AG04449 (cell line): ENCODE measurements around a stretch of chr18.

- RRBS: no CpG with 5 or more reads among the region's 6 CpGs
These were observed 283.1 kb downstream of the KIAA1328 start for GRCh38 chr18:37112135-37112395.

DNA sequence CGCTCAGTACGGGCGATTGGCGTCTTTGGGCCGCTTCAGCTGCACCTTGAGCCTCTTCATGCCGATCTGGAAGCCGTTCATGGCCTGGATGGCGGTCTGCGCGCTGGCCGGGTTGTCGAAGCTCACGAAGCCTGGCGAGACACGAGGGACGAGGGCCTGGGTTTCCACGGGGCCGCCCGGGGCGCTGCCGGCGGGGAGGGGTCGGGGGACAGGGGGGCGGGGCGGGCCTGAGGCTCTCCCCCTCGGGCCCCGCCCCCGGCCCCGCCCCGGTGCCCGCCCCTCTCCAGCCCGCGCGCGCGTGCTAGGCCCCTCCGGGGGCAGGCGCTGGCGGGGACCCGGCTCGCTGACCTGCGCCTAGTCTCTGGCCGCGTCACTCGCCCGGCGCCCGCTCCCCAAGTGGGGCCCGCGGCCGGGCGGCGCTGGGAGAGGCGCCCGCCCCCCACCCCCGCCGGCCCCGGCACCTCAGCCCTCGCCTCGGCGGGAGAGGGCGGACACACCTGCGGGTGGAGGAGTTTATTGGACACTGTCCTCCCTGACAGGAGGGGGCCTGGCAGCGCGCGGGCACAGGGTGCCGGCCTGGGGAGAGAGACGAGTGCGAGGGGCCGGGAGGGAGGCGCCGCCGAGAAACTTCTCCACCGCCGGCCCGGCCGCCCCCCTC is 311.7 kb downstream of the CELF4 start:
- RRBS: 3% methylated on average over 38 of the region's 77 CpGs

GRCh38 chr18:42107939-42108611 is 153.0 kb downstream of the PIK3C3 start:
- RRBS: no CpG with 5 or more reads among the region's 4 CpGs

GRCh38 chr18:42298683-42299309 is 343.8 kb downstream of the PIK3C3 start:
- RRBS: no CpG with 5 or more reads among the region's 9 CpGs

GRCh38 chr18:42339382-42339682 is 384.3 kb downstream of the PIK3C3 start:
- RRBS: no CpG with 5 or more reads among the region's 2 CpGs

GRCh38 chr18:44728255-44728789 is 47.6 kb downstream of the SETBP1 start:
- RRBS: no CpG with 5 or more reads among the region's 3 CpGs

DNA sequence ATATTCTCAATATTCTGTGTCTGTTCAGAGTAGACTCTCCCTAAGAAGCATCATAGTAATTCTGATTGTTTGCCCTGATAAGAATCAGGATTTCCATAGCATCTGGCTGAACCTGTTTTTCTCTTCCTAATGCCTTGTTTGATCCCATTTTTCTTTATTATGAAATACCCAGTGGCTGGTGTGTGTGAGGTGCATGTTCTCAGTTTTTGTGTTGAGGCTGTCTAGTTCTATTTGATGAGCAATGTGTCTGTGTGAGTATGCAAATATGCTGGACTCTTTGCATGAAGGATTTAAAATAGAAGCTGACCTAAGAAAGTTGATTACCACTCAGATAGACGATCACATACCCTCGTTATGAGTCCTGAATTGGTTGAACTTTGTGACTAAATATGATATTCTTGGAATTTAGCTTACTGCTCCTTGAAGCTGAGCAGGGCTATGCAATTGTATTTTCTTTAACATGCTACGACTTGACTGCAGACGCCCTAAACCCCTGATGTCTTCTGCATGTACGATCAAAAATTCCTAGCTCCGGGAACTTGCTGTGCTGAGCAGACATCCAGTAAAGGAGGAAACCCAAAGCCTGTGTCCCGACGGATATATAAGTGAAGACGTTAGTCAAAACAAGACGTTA is 51.3 kb downstream of the SETBP1 start:
- RRBS: no CpG with 5 or more reads among the region's 10 CpGs

- RRBS: no CpG with 5 or more reads among the region's 5 CpGs
These were observed 119.6 kb downstream of the SETBP1 start for GRCh38 chr18:44800286-44800773.

DNA sequence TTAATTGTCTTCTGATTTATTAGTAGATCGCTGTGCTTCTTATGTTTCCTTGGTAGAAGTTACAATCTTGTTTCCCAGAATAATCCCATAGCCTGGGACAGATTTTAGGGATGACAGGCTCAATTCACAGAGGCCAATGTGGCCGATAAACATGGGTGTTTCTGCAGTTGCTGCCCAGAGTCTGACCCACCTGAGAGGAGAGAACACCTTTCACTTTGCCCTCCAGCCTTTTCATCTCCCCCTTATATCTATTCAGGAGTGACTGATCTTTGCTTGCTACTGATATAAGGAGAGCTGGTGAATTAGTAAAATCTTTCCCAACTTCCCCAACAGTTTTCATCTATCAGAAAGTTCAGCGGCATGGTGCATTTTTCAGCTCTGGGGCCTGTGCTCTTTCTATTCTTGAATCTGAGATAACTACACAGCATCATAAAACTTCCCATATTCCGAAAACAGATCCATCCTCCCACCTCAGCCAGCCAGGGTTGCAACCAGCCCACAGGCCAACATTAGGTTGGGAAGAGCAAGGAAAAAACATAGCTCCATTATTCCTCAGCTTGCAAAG is 297.0 kb downstream of the SETBP1 start:
- RRBS: no CpG with 5 or more reads among the region's 4 CpGs

GRCh38 chr18:45326606-45326854 is 288.7 kb upstream of the SLC14A2 start:
- RRBS: no CpG with 5 or more reads among the region's 2 CpGs

DNA sequence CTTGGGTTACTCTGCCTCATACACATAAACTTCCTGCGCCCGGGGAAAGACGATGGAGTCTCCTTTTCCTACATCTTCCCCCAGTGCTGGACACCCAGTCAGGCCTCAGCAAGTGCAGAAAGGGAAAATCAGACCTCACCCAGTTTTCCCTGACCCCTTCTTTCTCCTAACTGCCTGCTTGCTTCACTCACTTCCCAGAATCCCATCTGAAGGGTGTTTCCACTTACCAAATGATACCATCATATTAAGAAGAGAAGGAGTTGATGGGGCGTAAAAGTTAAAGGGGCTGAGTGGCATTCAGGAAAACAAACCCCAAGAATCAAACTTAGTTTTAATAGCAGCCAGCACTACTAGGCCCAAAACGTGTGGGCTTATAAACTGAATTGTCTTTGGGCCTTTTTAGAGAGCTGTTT is 165.8 kb upstream of the SLC14A2 start:
- RRBS: no CpG with 5 or more reads among the region's 5 CpGs

DNA sequence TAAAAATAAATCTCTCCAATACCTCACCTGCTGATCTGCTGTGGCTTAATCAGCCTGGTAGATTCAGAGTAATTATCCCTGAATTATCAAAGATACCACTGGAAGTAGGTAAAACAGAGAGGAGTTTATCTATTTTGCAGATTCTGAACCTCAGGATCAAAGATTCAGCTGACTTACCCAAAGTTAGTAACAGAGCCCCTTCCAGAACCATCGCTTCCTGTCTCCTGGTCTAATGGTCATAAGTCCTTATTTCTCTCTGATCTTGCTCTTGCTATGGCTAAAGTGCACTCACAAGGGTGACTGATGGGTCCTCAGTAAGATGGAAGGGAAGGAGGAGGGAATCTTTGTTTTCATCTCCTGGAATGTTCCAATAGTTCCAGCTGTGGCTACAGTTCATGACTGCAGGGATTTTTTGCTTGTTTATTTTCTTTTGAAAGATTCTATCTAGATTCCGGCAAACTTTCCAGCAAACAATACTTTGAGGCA is 111.5 kb upstream of the SLC14A2 start:
- RRBS: no CpG with 5 or more reads among the region's 2 CpGs

- RRBS: no CpG with 5 or more reads among the region's 6 CpGs
These were observed 36.3 kb upstream of the SLC14A1 start for GRCh38 chr18:45687654-45688179.

GRCh38 chr18:45771285-45771828 is 47.4 kb downstream of the SLC14A1 start:
- RRBS: no CpG with 5 or more reads among the region's 7 CpGs

GRCh38 chr18:45962841-45963496 is 4.2 kb downstream of the EPG5 start:
- RRBS: no CpG with 5 or more reads among the region's 9 CpGs

GRCh38 chr18:46019096-46019947 is 52.2 kb upstream of the EPG5 start:
- RRBS: no CpG with 5 or more reads among the region's 11 CpGs

- RRBS: no CpG with 5 or more reads among the region's 13 CpGs
These were observed 1.1 kb downstream of the PSTPIP2 start for GRCh38 chr18:46070767-46071642.

DNA sequence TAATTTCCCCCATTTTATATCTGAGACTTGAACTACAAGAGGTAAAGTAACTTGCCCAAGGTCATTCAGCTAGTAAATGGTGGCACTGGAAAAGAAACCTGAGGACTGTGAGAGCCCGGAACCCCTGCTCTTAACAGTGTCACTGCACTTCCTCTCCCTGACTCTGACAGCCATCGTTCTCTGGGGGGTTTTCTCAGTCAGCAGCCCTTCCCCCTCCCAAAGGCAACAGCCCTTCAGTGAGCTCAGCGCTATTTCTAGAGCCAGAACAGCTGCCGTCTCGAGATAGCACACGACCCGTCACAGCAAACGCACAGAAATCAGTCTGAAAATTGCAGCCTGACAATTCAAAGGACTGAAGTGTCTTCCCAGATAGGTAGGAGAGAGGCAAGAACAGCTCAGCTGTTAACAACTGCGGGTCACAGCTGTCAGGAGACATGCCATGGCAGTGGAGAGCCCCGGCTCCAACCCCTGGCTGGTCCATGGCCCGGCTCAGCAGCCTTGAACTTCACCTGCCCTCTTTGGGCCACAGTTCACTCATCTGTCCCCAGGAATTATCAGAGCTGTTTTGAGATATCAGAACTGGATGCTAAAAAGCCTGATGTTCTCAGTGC is 45.4 kb downstream of the ST8SIA5 start:
- RRBS: no CpG with 5 or more reads among the region's 11 CpGs